ENCODE measurements around a stretch of chr4.

- PRO-cap, result no peak
- RRBS, result no CpG with 5 or more reads among the region's 7 CpGs
Measured at GRCh38 chr4:104592827-104593291, 98.2 kb upstream of the CXXC4 start.

GRCh38 chr4:105145076-105145731 lies 1.5 kb upstream of the TET2 start:
- PRO-cap, result unidirectional peak, plus-strand start at chr4:105145592
- RRBS, result no CpG with 5 or more reads among the region's 15 CpGs

GRCh38 chr4:105967790-105968080 lies 72.5 kb downstream of the NPNT start:
- PRO-cap, result no peak
- RRBS, result no CpG with 5 or more reads among the region's 1 CpG

GRCh38 chr4:106119691-106120239 lies 196.2 kb downstream of the TBCK start:
- PRO-cap, result unidirectional peak, plus-strand start at chr4:106119953
- RRBS, result no CpG with 5 or more reads among the region's 17 CpGs

GRCh38 chr4:106287195-106287788 lies 28.7 kb downstream of the TBCK start:
- PRO-cap, result bidirectional peak, plus-strand start at chr4:106287638, minus-strand start at chr4:106287451

GRCh38 chr4:106524684-106525156 lies 156.1 kb upstream of the GIMD1 start:
- PRO-cap, result no peak
- RRBS, result no CpG with 5 or more reads among the region's 14 CpGs

DNA sequence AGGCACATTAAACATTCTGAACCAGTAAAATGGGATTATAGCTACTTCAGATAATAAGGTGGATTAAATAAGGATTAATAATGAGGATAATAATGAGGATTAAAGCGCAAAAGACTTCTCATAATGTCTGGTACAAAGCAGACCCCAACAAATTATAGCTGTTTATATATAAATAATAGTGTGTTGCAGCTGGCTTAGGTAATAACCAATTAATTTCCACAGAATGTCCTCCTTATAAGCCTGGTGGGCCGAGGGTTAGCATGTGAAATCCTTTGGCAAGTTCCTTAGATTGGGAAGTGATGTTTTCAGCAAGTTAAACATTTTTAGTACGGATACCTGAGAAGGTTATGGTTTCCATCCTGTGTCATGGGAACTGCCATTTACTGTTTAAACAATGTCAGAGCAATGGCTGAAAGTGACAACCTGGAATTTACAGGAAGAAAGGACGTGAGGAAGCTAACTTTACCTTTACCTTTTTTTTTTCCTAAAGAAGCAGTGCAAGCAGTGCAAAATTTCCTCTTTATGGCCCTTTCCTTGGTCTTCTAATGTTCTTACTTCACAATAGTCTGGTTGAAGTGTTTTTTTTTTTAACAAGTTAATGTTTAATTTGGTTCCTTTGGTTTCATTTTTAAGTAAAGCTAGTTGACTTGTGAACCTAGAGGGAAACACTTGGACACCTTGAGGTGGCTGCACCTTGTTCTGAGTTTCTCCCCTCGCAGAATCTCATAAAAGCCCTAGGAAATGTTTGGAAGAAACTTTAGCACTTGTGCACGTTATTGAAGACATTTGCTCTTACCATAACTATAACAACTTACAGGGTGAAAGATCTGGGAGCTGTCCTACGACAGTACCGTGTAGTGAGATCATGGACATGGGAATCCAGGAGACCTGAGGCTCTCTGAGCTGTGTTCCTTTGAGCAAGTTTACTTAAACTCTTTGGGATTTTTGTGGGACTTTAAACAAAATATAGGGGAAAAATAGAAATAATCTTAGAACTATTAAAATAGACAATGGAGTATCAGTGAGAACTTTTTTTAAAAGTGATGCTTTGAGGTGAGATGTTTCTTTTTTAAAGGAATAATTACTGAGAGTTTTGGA lies 1.7 kb downstream of the SGMS2 start:
- PRO-cap, result unidirectional peak, plus-strand start at position 641 of the sequence
- RRBS, result no CpG with 5 or more reads among the region's 8 CpGs

GRCh38 chr4:107991557-107992042 lies 1.9 kb downstream of the HADH start:
- PRO-cap, result no peak
- RRBS, result no CpG with 5 or more reads among the region's 2 CpGs

GRCh38 chr4:108030210-108030839 lies 40.6 kb downstream of the HADH start:
- PRO-cap, result no peak
- RRBS, result no CpG with 5 or more reads among the region's 4 CpGs

- PRO-cap, result no peak
- RRBS, result no CpG with 5 or more reads among the region's 2 CpGs
Measured at GRCh38 chr4:108209369-108210036, 40.8 kb upstream of the LEF1 start.

DNA sequence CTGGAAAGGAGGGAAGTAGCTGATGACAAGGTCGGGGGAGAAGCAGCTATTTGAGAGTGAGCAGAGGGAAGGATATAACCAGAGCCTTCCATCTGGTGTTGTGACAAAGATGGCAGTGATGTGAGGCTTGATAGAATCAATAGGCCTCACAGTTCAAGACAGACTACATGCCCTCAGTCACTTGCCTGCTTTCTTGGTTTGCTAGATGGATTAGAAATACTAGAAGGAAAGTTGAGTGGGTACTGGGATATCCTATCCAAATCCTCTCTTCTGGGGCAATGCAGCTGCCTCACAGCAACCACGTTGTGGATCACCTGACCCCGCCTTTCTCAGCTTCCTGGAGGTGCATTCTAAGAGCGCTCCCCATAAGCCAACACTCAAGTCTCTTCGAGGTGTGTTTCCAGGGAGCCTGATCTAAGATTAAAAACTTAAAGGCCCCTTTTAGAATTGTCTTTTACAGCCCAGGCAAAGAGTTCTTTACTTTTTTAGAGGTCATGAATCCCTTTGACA lies 1.1 kb upstream of the RPL34 start:
- PRO-cap, result no peak
- RRBS, result no CpG with 5 or more reads among the region's 5 CpGs

DNA sequence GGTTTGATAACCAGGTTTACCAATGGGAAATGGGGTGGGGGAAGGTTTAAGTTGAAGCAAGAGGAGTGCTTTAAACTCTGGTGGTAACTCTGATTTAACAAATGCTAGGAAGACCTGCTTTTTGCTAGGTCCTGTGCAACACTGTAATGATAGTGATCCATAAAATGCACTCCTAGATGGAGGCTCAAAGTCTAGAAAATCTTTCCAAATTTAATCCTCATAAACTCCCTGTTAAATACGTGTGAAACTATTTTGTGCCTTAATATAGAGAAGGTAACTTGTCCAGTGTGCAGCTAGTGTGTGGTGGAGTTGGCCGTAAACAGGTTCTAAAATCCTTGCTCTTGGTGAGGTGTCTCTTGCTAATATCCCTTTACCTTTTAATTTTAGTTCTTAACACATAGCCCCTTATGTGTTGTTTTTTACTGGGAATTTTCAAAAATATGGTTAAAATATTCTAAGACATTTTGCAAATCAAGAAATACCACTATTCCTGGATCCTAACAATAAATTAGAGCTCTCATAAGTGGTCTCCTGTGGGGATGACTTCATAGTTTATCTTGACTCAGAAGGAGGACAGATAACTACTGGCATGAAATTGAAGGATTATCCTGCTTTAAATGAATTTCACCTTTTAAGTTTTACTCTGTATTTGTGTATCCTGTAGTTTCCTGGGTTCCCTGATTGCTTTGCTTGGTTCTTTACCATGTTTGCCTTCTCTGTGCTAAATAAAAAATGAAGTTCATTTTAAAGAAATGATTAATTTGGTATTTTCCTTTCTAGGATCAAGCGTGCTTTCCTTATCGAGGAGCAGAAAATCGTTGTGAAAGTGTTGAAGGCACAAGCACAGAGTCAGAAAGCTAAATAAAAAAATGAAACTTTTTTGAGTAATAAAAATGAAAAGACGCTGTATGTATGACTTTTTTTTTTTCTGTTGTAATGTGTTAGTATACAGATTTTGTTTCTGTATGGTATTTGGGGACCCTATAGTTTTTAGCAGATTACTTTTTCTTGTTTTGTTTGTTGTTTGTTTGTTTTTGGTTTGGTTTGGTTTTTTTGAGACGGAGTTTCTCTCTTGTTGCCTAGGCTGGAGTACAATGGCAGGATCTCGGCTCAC lies 4.3 kb downstream of the RPL34 start:
- PRO-cap, result no peak
- RRBS, result no CpG with 5 or more reads among the region's 8 CpGs

GRCh38 chr4:109528313-109528639 lies 31.8 kb upstream of the MCUB start:
- PRO-cap, result no peak
- RRBS, result no CpG with 5 or more reads among the region's 4 CpGs

DNA sequence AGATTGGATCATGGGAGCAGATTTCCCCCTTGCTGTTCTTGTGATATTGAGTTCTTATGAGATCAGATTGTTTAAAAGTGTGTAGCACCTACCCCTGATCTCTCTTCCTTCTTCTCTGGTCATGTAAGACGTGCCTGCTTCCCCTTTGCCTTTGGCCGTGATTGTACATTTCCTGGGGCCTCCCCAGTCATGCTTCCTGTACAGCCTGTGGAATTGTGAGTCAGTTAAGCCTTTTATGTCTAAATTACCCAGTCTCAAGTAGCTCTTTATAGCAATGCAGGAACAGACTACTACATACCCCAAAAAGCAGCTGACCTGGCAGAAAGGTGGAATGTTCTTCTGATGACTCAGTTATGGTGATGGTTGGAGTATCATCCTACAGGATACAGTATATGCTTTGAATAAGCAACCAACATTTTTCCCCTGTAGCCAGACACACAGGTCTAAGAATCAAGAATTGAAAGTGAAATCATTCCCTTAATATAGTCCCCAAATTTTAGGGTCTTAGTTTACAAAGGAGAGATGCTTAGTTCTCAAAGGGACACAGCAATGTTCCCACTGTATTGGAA lies 11.3 kb upstream of the MCUB start:
- PRO-cap, result no peak
- RRBS, result no CpG with 5 or more reads among the region's 2 CpGs

DNA sequence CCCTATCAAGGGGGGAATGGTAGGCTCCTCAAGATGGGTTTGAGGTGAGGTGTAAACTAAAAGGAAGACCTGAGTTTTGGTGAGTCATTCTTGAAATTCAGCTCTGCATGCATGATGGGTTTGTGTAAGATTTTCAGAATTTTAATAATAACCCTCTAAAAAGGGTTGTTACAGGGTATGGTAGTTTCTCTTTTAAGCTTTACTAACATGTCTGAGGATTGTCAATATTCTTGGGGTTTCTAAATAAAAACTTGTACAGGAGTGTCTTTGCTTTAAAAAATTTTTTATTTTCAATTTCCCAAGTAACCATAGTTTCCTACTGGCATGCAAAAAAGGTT lies 53.2 kb downstream of the CASP6 start:
- PRO-cap, result no peak

DNA sequence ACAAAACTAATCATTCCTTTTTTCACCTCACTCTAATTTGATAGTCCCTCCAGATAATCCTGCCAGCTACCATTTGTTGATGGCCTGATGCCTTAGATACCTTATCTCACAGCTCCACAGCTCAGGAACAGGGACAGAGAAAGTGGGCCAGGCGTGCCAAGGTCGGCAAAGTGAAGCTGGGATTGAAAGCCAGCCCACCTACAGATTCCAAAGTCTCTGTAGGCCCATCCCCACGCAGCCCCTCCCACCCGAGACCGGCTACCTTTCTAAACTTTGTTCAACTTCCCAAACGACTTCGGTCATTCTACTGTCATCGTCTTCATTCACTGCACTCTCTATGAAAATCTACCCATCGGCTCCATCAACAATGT lies 1.6 kb downstream of the CASP6 start:
- PRO-cap, result no peak
- RRBS, result no CpG with 5 or more reads among the region's 9 CpGs

DNA sequence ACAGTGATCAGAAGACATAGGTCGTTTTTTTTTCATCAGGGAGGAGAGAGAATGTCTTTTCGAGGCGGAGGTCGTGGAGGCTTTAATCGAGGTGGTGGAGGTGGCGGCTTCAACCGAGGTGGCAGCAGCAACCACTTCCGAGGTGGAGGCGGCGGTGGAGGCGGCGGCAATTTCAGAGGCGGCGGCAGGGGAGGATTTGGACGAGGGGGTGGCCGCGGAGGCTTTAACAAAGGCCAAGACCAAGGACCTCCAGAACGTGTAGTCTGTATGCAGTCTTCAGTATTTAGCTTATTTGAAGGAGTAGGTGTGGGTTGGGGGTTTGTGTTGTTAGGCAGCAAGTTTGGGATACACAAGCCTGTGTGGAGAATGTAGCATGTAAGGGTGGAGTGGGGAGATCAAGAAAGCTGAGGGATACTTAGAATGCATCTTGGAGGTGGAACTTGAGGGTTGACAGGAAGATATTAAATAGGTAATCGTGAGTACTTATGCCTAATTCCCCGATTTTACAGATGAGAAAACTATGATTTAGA lies 617 bp downstream of the GAR1 start:
- PRO-cap, result no peak
- RRBS, result no CpG with 5 or more reads among the region's 20 CpGs

- PRO-cap, result bidirectional peak, plus-strand start at chr4:110196143, minus-strand start at chr4:110196186; bidirectional peak, plus-strand start at chr4:110196505, minus-strand start at chr4:110196355
- RRBS, result 2% methylated on average over 17 of the region's 41 CpGs
Measured at GRCh38 chr4:110195632-110196586, 2.5 kb downstream of the ELOVL6 start.

GRCh38 chr4:110614608-110615270 lies 8.1 kb downstream of the PITX2 start:
- PRO-cap, result no peak
- RRBS, result no CpG with 5 or more reads among the region's 24 CpGs

GRCh38 chr4:110636363-110636811 lies 13.5 kb upstream of the PITX2 start:
- PRO-cap, result bidirectional peak, plus-strand start at chr4:110636595, minus-strand start at chr4:110636597
- RRBS, result 0% methylated on average over 2 of the region's 18 CpGs